CD14-positive monocyte (primary cell): ENCODE measurements around the genes PSIP1 and PLIN2.

- CAGE, long polyA plus RNA: no peak
Measured at GRCh38 chr9:14248213-14249036, 65.5 kb downstream of the NFIB start.

DNA sequence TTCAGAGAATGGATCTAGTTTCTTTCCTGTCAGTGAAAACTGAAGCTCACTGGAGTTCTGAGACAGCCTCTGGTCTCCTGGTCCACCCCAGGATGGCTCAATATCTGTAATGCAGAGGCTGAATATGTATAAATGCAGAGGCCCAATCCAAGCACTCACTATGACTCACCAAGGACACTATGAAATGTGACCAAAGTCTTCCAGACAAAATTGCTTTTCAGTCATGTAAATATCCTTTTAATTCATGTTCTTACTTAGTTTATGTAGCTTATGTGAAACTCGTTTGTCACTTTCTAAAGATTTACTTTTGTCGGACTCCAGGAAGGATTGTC is 53.8 kb downstream of the NFIB start:
- CAGE, long polyA plus RNA: no peak

DNA sequence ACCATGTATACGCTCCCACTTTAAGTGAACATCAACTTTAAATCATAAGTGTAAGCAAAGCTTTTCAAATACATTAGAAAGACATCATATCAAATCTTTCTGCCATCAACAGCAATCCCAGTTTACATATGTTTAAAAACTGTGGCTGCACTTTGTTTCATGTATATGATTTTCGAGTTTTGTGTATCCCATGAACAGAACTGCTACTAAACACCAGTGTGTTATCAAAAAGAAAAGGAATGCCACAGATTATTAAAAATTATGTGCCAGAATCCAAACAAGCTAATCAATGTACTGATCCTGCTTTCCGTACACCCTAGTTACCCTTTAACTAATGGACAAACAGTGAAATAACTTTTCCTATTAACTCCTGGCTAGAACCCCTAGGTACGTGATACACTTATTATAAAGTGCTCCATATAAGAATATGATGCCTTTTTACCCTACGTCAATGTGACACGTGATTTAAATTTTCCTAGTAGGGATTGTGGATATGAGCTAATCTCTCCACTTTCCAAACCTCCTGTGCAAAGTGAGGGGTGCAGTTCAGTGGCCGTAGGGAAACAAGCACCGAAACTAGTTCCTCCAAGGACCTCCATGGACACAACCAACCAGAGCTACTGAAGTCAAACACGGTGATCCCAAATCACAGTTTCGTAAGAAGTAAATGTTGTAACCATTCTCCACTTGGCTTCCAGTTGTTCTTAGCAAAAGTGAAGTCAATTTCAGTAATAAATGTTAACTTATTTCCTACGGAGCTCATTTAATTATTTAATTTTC is 19.4 kb downstream of the NFIB start:
- CAGE, long polyA plus RNA: no peak

DNA sequence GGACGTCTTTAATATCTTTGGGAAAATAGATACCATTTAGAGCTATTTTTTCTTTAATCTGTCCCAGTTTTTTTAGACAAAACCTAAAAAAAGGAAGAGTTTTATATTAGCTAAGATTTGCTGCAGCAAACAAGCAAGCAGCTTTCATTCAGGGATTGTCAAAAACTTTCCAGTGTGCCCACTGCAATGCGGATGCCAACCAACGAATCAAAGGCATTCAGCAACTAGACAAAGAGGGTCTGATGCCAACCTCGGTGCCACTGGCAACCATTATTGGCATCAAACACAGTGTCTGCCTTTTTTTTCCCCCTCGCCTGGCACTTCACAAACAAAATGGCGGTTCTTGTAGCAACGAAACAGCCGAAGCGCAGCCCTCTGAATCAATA is 10.5 kb downstream of the NFIB start:
- CAGE, long polyA plus RNA: no peak

- CAGE, long polyA plus RNA: no peak
Measured at GRCh38 chr9:14315882-14316452, 2.0 kb upstream of the NFIB start.

GRCh38 chr9:14395508-14396204 is 81.7 kb upstream of the NFIB start:
- CAGE, long polyA plus RNA: no peak

GRCh38 chr9:14433756-14434177 is 119.8 kb upstream of the NFIB start:
- CAGE, long polyA plus RNA: no peak

DNA sequence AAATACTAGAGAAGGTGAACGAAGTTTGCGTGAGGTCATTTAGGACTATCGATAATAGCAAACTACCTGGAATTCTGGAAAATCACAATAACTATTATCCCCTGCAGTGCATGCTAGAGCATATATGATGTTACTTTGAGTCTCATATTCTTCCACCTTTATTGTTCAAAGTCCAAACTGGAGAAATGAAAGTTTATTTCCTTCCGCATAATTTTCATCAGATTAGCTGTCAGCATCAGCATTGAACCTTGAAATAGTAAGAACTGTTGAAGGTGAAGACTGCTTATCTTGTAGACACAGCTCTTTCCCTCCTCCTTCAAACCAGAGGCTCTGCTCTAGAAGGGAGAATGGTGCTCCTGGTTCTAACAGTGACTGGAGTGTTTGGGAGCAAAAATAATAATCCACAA is 170.7 kb downstream of the ZDHHC21 start:
- CAGE, long polyA plus RNA: no peak

DNA sequence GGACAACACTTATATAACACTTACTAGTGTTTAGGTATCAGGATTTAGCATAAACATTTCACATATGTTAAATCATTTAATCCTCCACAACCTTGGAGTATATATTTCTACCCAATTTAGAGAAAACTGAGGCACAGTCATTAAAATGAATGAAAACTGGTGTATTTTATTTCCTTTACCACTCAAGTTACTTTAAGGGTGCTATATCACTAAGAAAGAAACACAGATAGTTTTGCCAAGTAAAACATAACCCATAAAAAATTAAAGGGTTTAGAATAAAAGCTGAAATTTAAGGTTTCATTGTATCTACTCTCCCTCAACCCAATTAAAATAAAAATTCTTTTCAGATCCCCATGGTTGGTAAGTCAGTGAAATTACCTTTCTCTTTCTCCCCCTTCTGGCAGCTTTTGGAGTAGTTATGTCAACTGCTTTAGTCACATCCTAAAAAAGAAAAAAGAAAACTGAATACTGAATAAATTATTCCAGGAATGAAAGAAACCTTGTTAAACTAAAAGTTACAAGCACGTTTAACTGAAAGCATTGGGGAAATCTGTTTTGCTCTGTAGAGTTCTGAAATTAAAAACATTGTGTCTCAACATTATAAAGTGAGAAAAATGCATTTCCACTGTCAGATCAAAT is 25.0 kb downstream of the PSIP1 start:
- CAGE, long polyA plus RNA: no peak

DNA sequence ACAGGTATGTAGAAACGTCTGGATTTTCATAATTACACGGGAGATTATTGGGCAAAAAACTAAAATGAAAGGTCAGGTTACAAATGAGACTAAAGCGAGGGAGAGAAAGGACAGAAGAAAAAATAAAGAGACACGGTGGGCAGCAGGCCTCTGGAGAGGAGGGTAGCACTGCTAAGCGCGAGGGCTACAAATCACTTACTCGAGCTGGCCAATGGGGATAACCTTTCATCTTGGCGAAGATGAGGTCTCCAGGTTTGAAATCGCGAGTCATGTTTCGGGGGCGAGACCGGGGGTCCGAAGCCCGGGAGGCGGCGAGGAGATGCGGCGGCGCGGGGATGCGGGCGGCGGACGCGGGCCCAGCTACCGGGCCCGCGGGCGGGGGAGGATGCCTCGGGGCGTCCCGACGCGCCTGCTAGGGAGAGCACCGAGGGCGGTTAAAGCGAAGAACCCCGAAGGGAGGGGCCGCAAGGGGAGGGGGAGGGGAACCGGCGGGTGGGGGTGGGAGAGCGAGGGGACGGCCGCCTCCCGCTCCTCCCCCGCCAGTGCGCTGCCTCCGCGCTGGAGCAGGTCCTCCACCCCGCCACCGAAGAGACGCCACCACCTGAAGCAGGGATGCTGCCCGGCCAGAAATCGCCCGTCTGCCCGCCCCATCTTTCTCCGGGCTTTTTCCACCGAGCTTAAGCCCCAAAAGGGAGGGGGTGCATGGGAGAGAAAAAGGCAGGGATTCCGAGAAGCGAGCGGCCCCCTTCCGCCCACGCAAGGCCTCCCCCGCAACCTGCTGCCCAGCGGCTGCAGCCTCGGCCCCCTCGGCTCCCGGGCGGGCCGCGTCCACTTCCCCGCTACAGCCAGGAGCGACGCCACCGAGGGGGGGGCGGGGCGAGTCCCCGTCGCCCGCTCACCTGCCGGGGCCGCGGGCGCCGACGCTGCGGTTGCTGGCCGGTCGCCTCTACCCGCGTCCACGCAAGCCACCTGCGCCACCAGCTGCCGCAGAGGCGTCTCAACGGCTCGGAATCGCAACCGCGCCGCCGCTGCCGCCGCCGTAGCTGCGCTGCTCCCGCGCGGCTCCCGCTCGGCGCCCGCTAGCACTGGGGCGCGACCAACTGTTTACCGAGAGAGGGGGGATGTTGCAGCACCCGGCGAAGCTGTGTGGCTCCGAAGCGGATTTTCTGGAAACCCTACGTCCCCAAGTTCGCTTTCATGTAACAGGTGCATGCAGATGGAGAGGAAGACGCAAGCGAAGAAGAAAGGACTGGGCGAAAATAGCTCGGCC is at the start of gene PSIP1:
TSS of gene PSIP1 (minus strand) at position 1,053 of the 1,270 bp plus-strand sequence.
- CAGE, long polyA plus RNA: no peak

- CAGE, long polyA plus RNA: no peak
Measured at GRCh38 chr9:16040251-16041017, 487.6 kb downstream of the CCDC171 start.

DNA sequence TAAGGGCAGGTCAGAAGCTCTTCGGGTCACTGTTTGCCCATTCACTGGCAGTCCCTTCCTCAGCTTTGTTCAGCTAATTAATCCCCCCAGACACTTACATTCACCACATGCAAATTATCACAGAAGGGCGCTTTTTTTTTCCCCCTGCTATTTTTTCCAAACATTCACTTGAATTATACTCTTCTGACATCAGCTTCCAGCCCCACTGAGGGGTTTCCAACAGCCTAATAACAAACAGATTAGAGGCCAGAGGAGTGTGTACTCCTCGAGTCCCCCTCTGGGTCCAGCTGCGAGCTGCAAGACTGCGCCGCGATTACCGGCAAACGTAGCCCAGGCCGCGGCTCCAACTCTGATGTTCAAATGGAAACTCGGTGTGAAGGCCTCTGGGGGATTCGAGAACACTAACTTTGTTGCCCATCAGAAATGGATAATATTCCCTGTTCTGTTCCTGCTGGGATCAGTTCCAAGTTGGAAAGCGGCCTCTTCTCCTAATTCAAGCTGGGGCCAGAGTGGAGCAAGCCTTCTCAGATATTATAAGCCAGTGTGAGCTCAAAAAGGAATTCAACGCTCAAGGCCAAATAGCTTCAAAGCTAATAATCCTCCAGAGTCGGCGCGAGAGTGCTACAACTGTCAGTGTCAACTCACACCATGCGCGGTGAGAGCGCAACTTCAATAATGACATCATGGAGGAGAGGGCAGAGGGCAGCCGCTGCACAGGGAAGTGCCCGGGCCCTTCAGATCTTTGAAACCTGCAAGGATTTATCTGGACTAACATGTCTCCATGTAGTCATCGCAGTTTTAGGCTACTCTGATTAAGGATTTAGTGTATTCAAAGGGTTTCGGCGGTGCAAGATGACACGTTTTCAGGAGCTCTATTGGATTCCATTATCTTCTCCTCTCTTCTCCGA is 560.7 kb downstream of the BNC2 start:
- CAGE, long polyA plus RNA: no peak

DNA sequence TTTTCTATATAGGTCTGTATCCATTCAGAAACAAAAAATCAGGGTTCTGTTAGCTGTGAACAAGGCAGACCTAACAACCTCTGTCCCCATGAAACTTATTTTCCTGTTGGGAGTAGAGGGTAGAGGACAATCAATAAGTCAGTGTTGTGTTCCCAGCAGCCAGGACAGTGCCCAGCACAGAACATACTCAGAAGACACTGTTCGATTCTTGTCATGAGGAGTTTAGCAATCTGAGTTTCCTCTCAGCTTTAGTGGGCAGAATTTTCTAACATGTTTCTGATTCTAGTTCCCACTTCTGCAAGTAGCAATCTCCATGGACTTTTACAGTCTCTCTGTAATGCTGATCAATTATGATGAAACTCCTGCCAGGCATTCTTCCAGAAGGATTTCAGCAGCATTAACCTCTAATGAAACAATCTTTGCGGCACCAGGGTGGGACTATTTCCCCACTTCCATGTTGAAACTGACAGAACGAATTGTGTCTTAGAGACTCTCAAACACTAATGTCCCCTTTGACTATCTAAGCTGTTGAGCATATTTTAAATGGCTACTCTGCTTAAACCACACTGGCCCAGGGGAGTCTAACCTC is 484.5 kb downstream of the BNC2 start:
- CAGE, long polyA plus RNA: no peak

- CAGE, long polyA plus RNA: no peak
Measured at GRCh38 chr9:16708882-16709503, 161.5 kb downstream of the BNC2 start.

- CAGE, long polyA plus RNA: no peak
Measured at GRCh38 chr9:16871562-16872363, 1.3 kb upstream of the BNC2 start.

DNA sequence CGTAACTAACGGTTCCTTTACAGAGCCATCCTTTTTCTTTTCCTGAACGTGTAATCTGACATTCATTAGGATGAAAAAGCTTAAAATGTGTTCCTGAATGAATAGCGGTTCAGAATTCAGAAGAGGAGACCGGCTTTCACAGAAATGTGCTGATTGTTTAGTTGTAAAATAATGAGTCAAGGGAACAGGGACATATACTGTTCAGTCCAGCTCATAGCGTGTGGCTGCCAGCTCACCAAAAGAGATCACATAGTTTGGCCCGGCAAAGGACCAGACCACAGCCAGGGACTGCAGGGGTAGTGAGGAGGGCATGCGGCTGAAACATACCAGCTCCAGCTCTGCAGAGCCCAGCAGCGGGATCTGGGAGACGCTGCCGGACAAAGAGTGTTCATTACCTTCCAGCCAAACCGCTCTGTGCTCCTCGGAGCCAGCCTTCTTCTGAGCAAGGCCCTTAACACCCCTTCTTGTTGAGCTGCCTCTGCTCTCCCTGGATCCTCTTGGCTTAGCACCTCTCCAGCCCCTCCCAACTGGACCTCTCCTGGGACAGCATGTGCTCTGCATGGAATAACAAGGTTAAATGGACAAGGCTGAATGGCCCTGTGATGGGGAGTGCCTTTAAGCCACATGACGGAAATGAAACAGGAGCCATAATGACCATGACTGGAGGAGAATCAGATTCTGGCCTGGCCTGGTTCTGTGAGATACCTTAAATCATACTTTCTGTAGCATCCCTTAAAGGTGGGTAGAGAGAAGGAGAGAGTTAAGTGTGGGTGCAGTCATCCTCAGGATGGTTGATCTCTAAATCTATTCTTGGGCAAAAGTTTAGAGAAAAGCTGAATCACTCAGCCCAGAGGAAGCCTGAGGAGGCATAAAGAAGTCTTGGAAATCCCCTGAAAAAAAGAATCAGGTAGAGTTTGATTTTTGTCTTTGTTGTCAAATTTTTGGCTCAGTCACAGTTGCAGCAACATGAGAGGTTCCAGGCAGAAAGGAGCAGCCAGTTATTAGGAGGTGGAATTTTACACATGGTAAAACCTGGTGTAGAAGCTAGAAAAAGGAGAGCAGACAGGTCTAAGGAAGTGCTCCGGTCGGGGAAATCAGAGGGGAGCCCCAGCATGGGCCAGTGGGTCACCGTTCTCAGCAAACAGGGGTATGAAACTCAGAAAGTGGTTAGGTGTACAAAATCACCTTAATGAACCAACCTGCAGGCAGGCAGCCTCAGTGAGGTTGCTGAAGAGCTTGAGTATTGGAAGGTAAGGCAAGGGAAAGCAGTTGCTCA is 116.5 kb upstream of the CNTLN start:
- CAGE, long polyA plus RNA: no peak

DNA sequence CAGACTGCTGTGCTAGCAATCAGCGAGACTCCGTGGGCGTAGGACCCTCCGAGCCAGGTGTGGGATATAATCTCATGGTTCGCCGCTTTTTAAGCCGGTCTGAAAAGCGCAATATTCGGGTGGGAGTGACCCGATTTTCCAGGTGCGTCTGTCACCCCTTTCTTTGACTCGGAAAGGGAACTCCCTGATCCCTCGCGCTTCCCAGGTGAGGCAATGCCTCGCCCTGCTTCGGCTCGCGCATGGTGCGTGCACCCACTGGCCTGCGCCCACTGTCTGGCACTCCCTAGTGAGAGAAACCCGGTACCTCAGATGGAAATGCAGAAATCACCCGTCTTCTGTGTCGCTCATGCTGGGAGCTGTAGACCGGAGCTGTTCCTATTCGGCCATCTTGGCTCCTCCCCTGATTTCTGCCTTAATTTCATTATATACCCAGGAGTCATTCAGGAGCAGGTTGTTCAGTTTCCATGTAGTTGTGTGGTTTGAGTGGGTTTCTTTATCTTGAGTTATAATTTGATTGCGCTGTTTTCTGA is 155.9 kb downstream of the CNTLN start:
- CAGE, long polyA plus RNA: no peak

DNA sequence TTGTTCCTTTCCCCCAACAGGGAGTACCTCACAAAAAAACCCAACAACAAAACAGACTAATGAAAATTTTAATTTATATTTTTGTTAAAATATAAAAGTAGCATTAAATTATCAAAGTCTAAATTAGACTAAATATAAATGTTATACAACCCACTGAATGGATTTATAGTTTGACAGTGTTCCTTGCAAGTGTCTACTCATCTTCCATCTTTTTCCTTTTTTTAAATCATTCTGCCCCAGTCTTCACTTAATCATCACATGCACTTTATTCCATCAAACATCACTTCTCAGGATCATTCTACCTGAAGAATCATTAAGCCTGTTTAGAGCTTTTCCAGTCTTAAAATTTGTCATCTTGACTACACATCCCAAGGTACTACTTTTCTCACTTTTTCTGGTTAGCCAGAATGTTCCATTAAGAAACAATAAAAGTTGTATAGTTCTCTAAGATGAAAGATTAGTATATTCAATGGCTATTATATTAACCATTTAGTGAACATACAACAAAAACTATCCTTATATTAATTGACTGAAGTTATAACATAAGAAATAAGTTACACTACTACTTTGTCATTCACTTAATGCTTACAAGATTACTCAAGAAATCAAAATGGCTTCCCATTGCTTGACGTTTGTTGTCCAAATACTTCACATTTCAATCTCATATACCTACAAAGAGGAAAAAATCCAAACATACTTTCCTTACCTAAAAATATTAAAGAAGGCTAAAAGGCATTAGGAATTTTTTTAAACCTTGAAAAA is 6.4 kb downstream of the RRAGA start:
- CAGE, long polyA plus RNA: no peak

DNA sequence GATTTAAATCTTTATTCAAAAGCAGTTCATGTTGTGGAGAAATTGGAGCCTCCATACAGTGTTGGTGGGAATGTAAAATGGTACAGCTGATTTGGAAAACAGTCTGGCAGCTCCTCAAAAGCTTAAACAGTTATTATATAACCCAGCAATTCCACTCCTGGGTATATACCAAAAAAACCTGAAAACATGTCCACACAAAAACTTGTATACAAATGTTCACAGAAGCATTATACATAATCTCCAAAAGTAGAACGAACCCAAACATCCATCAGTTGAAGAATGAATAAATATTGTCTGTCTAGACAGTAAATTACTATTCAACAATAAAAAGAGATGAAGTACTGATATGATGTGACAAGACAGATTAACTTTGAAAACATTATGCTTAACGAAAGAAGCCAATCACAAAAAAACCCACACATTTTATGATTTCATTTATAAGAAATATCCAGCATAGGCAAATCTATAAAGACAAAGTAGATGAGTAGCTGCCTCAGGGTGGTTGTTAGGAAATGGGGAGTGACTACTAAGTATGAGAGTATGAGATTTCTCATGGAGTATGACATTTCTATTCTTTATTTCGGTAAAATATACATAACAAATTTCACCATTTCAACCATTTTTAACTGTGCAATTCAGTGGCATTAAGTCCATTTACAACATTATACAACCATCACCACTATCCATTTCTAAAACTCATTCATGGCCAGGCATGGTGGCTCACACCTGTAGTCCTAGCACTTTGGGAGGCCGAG is 2.5 kb downstream of the PLIN2 start:
- CAGE, long polyA plus RNA: no peak

DNA sequence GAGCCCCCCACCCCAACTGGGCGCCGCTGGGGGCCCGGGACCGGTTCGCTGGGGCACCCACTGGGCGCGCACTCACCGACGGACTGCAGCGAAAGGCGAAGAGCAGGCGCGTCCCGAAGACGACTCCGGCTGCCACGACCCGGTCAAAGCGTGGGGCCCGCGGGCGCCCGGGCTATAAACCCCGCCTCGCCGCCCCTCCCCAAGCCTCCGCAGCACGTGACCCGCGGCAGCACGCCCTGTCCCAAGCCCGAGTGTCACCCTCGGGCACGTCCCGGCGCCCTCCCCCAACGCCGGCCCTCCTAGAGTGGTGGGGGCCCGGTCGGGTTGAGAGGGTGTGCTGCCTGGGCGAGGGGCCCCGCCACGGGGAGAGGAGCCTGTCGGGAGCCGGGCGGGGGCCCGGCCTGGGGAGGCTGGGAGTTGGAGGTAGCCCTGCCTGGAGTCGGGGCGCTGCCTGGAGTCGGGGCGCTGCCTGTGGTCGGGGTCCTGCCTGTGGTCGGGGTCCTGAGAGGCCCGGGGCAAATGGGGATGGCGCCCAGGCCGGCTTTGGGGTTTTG is at the start of gene PLIN2:
TSS of gene PLIN2 (minus strand) at position 150 of the 554 bp plus-strand sequence.
- CAGE, long polyA plus RNA: start-site peak on the minus strand centred at position 120 of the sequence, 66 bp wide, 248 and 325 reads in 2 replicates